Thoracic aorta endothelial cell (primary cell): ENCODE measurements around a stretch of chr12.

- CAGE, long polyA plus RNA = no peak
These were observed 696 bp downstream of the MARCHF9 start for GRCh38 chr12:57755368-57756229.

- CAGE, long polyA plus RNA = no peak
These were observed 665 bp downstream of the CYP27B1 start for GRCh38 chr12:57765869-57766956.

DNA sequence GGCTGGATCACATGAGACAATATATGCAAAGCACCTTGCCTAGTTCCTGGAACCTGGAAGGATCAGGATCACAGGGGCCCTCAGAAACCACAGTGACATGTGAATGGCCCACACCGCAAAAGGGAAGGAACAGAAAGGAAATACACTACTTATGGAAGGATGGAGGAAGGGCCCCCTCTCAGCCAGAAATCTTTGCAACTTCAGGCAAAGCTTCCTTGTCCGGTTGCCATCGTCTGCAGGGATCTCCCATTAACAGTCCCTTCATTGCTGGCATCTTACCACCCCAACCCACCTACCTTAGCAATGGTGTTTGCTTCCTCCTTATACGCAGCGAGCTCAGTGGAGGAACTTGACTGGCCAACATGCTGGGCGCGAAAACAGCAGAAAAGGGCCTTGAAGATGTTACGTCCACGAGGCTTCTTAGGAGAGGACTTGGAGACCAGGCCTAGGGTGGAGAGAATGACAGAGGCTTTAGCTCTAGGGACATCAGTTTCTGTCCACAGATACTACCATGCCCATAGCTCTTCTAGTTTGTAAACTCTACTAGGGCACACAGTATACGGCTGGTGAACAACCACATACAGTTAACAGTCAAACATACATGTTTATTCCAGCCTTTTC, 10.7 kb upstream of the AVIL start:
- CAGE, long polyA plus RNA = no peak

GRCh38 chr12:57844224-57845028, 2.1 kb downstream of the CTDSP2 start:
- CAGE, long polyA plus RNA = no peak

DNA sequence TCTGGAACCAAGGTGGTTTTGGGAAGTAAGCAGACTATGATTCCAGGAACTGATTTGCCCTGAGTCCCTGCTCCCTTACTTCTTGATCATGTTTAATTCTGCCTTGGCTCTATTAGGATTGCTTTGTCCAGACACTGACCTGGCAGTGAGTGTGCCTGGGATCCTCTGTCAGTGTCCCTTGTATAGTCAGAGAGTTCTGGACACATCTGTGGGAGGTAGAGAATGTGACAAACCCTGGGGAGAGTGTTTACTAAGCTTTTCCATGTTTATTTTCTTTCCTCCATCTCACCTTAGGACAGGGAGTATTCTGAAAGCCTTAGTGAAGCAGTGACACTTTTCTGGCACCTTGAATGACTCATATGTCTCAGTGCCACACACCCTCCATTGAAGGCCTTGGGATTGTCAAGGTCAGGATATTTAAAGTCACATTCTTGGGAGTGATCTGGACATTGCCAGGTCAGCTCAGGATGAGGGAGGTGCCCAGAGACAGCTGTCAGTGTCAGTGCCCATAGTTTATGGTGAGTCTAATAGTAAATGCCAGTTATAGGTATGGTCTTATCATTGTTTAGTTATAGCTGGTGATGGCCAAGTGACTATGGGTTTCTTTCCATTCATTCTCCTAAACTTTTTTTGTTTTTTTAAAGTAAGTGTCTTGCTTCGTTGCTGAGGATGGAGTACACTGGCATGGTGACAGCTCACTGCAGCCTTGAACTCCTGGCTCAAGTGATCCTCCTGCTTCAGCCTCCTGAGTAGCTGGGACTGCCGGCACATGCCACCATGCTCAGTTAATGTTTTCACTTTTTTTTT, 35.0 kb upstream of the CTDSP2 start:
- CAGE, long polyA plus RNA = no peak

DNA sequence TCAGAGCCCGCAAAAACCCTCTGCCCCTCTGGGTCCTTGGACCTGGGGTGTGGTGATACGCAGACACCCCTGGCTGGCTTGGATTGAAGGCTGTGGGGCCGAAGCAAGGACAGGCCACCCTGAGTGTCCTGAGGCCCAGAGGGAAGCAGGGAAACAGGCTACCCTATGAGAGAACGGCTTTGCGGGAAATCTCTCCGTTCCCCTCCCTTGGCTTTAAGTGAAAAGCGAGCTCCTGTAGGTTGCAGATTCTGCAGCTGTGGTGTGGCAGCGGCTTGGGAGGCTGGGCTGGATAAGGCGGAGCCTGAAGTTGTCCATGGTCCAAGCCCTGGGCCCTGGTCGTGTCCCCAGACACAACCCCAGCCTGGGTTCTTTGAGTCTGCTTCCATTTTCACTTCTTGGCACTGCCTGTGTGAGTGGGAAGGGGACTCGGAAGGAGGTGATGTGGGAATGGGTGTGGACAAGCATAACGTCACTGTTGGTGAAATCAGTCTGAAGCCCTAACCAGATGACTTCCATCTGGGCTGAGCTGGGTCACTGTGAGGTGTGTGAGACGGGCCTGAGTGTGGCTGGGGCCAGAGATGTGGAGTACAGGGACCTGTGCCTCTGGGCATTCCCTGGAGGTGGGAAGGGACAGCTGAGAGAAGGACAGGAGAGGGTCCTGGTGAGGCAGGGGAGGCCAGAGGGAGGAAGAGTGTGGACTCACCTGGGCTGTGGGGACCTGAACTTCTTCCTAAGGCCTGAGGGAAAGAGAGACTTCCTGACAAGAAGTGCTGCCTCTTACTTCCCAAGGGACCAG, 43.0 kb upstream of the CTDSP2 start:
- CAGE, long polyA plus RNA = no peak

DNA sequence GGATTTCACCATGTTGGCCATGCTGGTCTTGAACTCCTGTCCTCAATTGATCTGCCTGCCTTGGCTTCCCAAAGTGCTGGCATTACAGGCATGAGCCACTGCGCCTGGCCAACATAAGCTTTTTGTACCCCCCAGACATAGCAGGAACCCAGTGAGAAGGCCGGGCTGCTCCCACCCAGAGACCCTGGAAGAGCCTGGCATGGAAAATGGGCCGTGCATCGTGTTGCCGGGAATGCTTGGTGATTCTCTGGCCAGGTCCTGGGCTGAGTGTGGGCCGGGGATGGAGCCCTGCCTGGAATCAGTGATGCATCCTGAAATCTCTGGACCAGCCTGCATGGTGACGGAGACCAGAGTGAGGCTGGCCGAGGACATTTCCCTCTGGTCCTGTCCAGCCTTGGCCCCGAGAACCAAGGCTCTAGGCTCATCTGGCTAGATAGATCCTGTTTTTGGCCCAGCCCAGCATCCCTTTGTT, 46.7 kb upstream of the CTDSP2 start:
- CAGE, long polyA plus RNA = no peak

DNA sequence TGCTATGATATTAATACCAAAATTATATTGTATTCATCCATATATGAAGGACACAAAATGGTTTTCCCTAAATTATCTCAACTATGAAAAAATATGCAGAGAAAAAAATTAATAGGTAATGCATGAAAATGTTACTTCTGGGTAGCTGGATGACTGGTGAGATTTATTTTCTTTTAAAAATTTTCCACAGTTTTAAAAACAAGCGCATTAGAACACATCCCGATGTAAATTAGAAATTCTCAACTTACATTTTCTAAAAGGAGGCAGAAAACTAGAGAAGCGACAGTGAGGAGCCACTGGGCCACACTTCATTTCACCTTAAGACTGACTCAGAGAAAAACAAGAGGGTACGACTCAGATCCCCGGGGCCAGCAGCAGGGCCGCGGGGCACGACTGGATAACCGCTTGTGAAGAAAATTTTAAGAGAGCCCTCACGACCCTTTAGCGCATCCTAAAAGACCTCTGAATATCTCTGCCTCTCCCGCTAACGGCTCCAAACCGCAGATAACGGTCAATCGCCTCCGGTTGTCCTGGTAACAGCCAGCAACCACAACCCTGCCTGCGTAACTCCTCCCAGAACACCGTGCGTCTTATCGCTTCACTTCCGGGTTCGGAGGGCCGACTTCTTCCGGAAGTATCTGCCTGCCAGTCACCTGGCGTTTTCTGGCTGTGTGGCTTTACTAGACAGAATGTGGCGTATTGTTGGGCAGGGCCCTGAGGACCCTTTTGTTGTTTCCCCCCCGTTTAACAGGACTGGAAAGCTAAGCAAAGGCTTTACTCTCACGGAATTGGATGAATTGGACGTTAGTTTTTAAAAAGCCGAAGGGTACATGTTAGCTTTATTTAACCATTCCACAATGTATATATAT, 5.5 kb upstream of the ATP23 start:
- CAGE, long polyA plus RNA = no peak

GRCh38 chr12:58765195-58765575, 155.1 kb downstream of the LRIG3 start:
- CAGE, long polyA plus RNA = no peak

GRCh38 chr12:58912873-58913523, 7.3 kb downstream of the LRIG3 start:
- CAGE, long polyA plus RNA = no peak

GRCh38 chr12:58917869-58918575, 2.3 kb downstream of the LRIG3 start:
- CAGE, long polyA plus RNA = no peak

DNA sequence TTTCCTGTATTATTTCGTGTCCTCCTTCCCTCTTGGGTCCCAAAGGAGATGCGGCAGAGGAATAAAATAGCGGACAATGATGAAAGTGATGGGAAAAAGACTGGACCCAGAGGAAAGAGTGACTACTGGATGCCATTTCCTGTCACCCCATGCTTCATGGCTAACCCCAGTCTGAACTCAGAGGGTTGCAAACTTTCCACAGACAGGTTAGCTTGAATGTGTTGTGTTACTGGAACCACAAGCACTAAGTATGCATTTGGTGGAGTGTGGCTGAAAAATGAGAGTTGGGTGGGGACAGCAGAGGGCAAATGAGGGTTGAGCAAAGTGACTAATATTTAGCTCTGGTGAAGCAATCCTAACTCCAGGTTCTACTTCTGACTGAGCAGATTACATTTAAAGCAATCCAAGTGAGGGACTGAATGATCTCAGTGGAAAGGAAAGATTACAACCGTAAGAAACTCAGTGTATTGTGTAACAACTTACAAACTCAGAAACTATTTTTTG, 1.5 kb downstream of the SLC16A7 start:
- CAGE, long polyA plus RNA = no peak

DNA sequence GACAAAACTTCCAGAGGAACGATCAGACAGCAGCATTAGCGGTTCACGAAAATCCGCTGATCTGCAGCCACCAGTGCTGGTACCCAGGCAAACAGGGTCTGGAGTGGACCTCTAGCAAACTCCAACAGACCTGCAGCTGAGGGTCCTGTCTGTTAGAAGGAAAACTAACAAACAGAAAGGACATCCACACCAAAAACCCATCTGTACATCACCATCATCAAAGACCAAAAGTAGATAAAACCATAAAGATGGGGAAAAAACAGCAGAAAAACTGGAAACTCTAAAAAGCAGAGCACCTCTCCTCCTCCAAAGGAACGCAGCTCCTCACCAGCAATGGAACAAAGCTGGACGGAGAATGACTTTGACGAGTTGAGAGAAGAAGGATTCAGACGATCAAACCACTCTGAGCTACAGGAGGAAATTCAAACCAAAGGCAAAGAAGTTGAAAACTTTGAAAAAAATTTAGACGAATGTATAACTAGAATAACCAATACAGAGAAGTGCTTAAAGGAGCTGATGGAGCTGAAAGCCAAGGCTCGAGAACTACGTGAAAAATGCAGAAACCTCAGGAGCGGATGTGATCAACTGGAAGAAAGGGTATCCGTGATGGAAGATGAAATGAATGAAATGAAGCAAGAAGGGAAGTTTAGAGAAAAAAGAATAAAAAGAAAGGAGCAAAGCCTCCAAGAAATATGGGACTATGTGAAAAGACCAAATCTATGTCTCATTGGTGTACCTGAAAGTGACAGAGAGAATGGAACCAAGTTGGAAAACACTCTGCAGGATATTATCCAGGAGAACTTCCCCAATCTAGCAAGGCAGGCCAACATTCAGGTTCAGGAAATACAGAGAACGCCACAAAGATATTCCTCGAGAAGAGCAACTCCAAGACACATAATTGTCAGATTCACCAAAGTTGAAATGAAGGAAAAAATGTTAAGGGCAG, 156.3 kb downstream of the SLC16A7 start:
- CAGE, long polyA plus RNA = no peak

DNA sequence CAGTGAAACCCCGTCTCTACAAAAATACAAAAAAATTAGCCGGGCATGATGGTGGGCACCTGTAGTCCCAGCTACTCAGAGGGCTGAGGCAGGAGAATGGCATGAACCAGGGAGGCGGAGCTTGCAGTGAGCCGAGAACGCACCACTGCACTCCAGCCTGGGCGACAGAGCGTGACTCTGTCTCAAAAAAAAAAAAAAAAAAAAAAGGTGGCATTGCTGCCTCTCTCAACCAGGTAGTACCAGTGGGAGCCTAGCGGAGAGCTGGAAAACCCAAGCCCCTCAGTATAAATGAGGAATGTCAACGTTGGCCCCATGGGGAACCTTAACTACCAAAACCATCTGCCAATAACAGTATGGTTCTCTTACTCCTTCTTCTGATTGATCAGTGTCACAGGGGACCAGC, 658.8 kb downstream of the SLC16A7 start:
- CAGE, long polyA plus RNA = no peak

- CAGE, long polyA plus RNA = no peak
These were observed 1249.9 kb downstream of the SLC16A7 start for GRCh38 chr12:60845722-60846211.

DNA sequence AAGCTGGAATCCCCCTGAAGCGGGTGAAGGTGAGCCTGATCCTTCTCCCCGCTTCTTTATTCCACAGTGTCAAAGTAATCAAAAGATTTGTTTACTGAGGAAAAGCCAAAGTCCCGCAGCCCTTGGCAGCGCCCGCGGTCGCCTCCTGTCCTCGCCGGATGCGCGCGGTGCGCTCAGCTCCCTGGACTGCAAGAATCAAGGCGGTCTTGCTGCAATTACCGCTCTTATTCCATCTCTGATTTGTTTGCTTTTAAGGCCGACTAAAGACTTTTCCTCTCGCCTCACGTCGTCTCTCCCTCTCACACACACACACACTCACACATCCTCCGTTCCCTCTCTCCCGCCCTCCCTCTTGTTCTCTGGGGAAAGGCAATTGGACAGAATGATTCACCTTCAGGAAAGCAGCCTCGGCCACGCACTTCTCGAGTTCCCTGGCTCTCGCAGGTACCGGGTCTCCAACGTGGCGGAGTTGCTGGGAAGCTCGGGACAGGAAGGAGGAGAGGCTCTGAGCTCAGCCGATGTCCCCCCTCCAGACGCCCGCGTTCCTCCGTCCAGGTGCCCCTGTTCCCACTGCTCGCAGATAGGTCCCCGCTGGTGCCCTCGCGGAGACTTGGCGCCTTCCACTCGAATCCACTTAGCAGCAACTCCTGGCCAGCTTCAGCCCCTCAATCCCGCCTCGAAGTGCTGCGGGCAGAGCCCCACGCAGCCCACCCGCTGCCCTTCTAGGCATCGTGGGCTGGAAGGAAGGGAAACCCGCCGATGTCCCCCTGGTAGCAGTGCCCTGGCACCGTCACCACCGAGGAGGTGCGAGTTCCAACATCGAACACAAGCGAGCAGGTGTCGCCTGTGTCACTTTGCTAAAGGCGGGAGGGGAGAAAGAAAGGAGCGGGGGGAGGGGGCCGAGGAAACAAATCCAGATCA, 792 bp downstream of the TAFA2 start:
- CAGE, long polyA plus RNA = no peak

DNA sequence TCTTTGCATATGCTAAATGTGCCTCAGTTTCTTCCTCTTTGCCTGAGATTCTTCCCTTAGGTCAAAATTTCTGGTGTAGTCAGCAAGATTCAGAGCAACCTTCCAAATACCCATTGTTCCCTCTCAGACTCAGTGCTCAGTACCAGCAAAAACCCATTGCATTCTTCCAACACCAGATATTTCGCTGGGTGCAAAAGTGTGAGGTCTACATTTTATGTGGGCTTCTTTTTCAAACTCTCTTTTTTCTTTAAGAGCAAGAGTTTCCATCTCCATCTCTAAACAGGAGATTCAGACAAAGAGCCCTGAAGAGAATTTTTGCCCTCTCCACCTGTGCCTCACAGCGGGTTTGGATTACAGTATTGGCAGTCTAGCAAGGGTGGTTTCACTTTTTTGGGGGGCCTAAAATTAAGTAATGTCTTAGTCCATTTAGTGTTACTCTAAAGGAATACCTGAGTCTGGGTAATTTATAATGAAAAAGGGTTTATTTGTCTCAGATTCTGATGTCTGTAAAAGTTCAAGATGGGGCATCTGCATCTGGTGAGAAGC, 10.6 kb upstream of the USP15 start:
- CAGE, long polyA plus RNA = no peak

- CAGE, long polyA plus RNA = no peak
These were observed 1.4 kb upstream of the USP15 start for GRCh38 chr12:62258616-62259325.

- CAGE, long polyA plus RNA = no peak
These were observed 12.0 kb downstream of the MON2 start for GRCh38 chr12:62478542-62479019.

GRCh38 chr12:62487976-62488328, 21.3 kb downstream of the MON2 start:
- CAGE, long polyA plus RNA = no peak